Skeletal muscle cell (primary cell): Measurements from ENCODE around the genes DMAC2 and ARHGEF1.

DNA sequence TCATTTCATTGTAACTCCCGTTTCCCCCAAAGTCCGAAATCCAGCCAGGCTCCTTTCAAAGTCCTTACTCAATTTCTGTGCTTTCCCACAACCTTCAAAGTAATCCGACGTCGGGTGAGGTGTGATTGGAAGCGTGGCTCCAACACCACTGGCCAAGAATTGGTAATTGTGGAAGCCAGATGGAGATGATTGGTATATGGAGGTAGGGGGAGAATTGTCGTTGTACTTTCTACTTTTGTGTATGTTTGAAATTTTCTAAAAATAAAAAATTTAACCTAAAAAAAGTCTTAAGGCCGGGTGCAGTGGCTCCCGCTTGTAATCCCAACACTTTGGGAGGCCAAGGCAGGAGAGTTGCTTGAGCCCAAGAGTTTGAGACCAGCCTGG is 834 bp downstream of the CCDC97 start:
- RRBS: no CpG with 5 or more reads among the region's 9 CpGs

DNA sequence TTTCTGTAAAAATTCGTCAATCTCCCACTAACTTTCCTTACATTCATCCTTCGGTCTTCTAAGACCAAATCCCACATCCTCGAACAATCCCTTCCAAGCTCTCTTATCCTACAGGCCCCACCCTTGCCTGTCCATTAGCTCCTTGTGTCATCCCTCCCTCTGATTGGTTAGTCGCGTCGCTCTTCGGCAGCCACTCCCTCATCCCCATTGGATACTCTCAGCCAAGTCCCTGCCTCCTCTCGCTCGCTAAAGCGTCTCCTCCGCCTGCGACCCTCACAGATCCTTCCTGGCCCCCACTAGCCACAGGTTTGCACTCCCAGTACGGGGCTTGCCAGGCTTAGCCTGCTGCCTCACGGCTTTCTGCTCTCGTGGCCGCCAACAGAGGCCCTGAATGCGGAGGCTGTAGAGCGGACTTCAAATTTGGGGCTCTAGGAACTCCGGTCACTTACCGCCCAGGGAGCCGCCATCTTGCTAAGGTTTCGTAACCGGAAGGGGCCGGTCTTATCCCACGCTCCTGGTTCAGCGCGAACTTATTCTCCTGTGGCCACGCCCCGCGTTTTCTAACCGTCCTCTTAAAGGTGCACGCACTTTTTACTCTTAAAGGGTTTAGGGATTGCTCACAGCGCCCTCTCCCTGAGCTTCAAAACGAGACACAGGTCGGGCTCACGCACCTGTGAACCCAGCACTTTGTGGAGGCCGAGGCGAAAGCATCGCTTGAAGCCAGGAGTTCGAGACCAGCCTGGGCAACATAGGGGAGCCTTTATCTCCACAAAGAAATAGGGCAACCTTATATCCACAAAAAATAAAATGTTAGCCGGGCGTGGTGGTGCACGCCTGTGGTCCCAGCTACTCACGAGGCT is at the start of gene DMAC2:
TSS of gene DMAC2 (minus strand) at position 480 of the 860 bp plus-strand sequence.
- RRBS: no CpG with 5 or more reads among the region's 44 CpGs

- RRBS: no CpG with 5 or more reads among the region's 2 CpGs
These were observed 35.1 kb downstream of the ERICH4 start for GRCh38 chr19:41478110-41478309.

DNA sequence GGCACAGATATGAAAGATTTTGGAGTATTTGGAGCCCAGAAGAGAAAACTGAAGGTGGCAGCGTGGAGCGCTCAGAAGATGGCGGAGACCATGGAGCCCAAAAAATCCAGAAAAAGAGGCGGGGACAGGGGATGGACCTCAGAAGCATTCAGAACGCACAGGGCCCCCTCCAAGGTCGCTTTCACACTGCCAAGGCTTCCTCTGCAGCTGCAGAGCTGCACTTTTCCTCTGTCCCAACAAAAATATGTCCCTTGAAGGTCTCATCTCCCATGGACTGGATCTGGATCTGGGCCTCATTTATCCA is 35.5 kb downstream of the ERICH4 start:
- RRBS: no CpG with 5 or more reads among the region's 6 CpGs

DNA sequence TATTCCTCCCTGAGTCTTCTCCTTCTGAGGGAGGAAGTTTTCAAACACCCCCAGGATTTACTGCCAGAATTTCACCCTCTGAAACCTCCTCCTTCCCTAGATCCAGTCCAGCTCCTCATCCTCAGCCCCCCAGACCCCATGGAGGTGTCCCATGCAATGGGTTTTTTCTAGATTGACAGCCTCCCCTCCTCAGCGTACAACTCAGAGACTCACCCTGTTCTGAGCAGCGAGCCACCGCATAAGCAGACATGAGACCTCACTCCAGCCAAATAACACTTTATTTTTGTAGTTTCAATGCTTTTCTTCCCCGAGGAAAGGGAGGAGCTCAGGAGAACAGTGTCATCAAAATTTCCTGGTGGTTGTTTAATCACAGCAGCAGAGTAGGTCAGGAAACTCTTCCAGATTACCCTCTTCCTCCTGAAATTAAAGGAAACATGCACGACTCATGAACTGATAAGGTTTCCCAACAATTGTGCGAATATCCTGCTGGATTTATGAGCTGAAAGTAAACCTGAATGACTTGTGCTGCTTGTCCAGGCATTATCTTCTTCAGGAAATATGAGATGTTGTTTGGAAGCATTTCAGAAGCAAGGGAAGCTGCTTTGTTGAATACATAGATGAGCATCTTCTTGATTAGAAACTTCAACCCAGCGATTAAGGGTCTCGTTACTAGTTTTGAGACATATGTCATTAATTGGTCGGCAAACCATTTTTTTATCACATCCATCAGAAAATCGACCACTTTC is 36.1 kb downstream of the ERICH4 start:
- RRBS: no CpG with 5 or more reads among the region's 10 CpGs

- RRBS: 90% methylated on average over 3 of the region's 15 CpGs
These were observed 57.6 kb downstream of the ERICH4 start for GRCh38 chr19:41500495-41501088.

DNA sequence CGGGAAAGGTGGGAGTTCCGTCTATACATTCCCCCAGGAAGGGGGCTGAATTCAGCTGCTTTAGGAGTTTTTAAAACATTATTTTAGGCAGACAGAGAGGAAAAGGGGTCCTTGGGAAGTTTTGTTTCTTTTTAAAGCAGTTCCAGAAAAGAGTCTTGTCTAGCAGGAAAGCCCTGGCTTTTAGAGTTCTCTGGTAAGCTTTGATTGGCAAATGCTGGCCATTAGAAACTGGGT is 58.8 kb downstream of the ERICH4 start:
- RRBS: no CpG with 5 or more reads among the region's 2 CpGs

- RRBS: no CpG with 5 or more reads among the region's 40 CpGs
These were observed 11.4 kb upstream of the CEACAM21 start for GRCh38 chr19:41564435-41565036.

- RRBS: no CpG with 5 or more reads among the region's 7 CpGs
These were observed 2.8 kb downstream of the RPS19 start for GRCh38 chr19:41862492-41863676.

- RRBS: no CpG with 5 or more reads among the region's 8 CpGs
These were observed 7.5 kb upstream of the CD79A start for GRCh38 chr19:41869550-41869989.

DNA sequence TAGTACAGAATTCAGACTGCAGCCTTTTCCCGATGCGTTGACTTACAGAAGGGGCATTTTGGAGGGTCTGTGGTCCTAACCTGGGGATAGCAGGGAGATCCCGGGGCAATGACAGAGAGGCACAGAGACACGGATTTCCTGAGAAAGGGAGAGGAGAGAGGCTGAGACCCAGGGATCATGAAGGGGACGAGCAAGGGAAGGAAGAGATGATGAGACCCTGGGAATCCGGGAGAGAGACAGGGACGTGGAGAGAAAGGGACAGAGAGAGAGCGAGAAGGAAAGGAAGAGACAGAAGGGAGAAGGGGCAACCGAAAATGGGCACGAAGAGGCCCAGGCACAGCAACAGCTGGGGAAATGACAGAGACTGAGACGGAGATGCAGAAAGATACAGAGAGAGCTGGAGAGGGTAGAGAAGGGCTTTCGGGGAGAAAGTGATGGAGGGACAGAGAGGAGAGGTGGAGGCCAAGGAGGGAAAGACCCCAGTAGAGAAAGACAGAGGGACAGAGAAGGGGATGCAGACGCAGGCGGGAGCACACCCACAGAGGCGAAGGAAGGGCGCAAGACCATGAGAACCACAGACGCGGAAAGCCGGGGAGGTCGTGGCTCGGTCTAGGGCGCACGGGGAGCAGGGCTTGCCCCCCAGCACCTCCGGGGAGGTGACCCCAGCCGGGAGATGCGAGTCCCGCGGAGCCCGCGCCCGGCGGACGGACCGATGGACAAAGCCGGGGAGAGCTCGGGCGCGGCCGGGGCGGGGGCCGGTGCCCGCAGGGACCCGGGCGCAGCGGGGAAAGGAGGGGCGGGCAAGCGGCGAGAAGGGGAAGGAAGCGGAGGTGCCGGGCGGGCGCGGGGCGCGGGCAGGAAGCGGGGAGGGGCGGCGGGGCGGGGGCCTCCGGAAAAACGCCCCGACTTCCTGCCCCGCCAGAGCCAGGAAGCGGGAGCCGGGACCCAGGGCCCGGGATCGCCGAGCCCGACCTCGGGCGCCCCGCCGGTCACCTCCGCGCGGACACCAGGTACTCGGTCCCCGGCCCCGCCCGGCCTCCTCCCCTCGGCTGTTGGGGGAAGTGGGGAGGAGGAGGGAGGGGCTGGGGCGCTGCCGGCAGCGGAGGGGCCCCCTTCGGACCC is at the start of gene ARHGEF1:
TSS of gene ARHGEF1 (plus strand) at position 905 of the 1,122 bp plus-strand sequence.
- RRBS: 1% methylated on average over 37 of the region's 85 CpGs

DNA sequence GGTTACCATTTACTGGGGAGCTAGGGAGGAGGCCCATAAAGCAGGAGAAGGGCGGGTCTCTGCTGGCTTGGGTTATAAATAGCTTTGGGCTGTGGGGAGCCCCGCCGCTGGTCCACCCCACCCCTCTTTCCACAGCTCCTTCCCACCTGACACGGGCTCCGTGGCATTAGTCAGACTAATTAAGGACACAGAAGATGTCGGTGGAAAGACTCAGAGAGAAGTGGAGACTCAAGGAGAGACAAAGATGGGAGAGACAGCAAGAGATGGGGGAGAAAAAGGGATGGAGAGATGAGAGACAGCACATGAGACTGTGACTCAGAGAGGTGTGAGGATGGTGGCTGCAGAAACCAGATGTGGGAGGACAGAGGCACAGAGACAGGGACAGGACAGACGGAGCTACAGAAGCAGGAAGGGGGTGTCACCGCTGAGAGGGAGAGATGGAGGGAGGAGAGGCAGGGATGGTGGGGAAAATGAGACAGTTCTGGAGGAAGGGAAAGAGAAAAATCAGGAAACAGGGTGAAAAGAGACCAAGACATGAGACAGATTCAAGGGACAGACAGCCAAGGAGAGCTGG is 3.9 kb downstream of the ARHGEF1 start:
- RRBS: no CpG with 5 or more reads among the region's 8 CpGs

GRCh38 chr19:41889925-41890323 is 6.9 kb downstream of the ARHGEF1 start:
- RRBS: no CpG with 5 or more reads among the region's 8 CpGs

DNA sequence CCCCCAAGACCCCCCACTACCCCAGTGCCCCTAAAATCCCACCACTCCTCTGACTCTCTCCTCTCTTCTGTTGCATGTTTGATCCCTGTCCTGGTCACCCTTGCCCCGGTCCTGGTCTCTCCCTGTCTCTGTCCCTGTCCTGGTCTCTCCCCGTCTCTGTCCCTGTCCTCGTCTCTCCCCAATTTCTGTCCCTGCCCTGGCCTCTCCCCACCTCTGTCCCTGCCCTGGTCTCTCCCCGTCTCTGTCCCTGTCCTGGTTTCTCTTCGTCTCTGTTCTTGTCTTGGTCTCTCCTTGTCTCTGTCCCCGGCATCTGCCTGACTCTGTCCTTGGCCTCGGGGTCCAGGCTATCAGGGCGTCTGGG is 14.6 kb downstream of the ARHGEF1 start:
- RRBS: no CpG with 5 or more reads among the region's 8 CpGs

GRCh38 chr19:41897964-41898539 is 15.1 kb downstream of the ARHGEF1 start:
- RRBS: no CpG with 5 or more reads among the region's 32 CpGs

DNA sequence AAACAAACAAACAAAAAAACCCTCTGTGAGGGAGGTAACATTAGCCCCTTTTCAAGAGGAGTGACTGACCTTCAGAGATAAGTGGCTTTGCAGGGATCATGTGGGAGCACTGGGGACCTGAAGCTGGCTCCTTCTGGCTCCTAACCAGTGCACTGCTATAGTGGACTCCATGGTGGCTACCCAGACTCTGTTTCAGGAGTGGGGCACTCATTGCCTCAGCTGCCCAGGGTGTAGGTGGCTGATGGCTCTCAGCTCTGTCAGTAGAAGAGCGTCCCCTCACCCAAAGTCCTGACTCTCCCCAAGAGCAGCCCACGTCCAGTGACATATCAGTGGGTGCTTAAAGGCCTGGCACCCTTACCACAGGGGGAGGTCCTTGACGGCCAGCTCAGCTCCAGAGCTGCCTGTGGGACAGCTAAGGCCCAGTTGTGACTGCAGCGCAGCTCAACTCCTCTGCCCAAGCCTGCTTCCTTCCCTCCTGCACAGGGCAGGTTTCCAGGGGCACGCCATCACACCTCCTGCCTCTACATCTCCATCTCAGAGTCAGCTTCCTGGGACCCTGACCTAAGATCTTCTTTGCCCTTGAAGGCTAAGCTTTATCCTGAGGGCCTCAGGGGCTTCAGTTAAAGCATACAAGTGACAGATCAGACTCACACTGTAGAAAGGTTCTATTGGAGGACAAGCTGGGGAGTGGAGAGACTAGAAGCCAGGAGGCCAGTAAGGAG is 32.4 kb downstream of the GRIK5 start:
- RRBS: no CpG with 5 or more reads among the region's 5 CpGs

DNA sequence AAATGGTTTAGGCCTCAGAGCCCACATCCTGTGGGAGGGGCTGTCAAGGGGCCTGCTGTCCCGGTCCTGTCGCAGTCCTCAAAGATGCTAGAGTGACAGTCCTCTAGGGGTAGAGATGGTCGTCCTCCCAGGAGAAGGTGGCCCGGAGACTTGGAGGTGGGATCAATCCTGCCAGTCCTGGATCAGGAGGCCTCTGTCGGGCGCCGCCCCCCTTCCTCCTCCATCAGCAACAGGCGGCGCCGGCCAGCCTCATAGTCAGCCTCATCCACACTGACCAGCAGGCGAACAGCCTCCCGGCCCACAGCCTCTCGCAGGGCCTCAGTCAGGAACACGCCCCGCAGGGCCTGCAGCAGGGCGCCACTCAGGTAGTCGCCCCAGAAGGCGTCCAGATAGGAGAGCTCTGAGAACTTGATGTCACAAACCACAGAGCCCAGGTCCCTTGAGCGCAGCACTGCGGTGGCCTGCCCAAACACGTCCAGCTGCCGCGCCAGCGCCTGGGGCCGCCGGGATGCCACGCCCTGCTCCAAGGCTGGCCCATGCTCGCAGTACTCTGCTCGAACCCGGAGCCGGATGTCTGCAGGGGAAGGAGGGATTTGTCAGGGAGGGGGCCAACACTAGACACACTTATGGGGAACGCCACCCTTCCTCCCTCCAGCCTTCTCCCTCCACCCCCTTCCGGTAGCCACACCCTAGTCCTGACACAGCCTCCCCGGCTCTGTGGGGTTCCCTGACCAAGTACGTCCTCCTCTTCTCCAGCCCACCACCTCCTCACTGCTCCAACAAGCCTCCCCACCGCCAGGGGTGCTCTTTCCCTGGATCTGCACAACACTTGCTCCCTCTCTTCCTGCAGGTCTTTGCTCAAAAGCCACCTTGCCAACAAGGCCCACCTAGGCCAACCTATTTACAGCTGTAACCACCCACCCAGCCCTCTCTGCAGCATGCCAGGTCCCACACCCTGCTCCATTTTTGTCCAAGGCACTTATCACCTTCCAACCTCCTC is 17.9 kb downstream of the DEDD2 start:
- RRBS: 64% methylated on average over 12 of the region's 36 CpGs

DNA sequence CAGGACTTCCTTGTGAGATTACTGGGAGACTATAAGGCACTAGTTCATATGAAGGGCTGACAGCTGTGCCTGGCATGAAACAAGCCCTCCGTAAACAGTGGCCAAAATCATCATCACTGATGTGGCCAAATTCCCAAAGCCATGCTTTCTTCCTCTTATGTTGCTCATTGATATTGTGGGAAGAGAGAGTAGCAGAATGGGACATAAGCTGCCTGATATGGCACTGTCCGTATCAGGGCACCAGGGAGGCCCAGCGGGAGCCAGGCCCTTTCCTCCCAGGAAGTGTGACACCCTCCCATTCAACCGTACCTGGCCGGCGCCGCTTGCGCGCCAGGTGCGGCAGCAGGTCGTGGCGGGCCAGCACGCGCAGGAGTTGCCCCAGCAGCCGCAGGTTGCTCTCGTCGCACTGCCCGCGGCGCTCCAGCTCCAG is 1.1 kb downstream of the DEDD2 start:
- RRBS: no CpG with 5 or more reads among the region's 20 CpGs

- RRBS: no CpG with 5 or more reads among the region's 3 CpGs
These were observed 2.0 kb downstream of the ERF start for GRCh38 chr19:42253105-42253206.

GRCh38 chr19:42281122-42281703 is 12.2 kb downstream of the CIC start:
- RRBS: 2% methylated on average over 6 of the region's 23 CpGs